Metanephros (tissue), 2 donors: ENCODE measurements around a stretch of chr2.

DNA sequence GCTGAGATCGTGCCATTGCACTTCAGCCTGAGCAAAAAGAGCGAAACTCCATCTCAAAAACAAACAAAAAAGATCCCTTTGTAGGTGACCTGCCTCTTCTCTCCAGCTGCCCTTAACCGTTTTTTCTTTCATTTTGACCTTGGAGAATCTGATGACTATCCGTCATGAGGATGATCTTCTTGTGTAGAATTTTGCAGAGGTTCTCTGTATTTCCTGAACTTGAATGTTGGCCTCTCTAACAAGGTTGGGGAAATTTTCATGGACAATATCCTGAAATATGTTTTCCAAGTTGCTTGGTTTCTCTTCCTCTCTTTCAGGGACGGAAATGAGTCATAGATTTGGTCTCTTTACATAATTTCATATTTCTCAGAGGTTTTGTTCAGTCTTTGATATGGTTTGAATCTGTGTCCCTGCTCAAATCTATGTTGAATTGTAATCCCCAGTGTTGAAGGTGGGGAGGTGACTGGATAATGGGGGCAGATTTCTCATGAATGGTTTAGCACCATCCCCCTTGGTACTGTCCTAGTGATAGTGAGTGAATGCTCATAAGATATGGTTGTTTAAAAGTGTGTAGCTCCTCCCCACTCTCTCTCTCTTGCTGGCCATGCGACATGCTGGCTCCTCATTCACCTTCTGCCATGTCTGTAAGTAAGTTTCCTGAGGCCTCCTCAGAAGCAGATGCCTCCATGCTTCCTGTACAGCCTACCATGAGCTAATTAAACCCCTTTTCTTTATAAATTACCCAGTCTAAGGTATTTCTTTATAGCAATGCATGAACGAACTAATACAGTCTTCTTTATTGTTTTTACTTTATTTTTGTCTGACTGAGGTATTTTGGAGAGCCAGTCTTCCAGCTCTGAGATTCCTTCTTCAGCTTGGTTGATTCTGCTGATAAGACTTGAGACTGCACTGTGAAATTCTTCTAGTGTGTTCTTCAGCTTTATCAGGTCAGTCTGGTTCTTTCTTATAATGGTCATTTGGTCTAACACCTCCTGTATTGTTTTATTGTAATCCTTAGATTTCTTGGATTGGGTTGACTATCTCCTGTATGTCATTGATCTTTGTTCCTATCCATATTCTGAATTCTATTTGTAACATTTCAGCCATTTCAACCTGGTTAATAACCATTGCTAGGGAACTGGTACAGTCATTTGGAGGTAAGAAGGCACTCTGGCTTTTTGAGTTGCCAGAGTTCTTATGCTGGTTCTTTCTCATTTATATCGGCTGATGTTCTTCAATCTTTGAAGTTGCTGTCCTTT is 33.6 kb downstream of the ZC3H8 start:
- RAMPAGE, long total RNA, result no peak

DNA sequence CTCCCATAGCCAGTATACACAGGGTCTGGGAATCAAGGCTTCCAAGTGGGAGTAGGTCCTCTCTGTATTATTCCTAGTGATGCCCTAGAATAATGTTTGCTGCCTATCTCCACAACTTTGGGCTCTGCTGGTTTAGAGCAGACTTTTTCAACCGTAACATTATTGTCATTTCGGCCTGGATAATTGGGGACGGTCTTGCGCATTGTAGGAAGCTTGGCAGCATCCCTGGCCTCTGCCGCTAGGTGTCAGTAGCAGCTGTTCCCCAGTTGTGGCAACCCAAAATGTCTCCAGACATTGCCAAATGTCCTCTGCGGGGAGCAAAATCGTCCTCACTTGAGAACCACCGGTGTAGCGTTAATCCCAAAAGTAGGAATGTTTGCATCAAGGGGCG is 4.5 kb upstream of the ZC3H8 start:
- RAMPAGE, long total RNA, result no peak

- RAMPAGE, long total RNA, result no peak
These were observed 607 bp downstream of the POLR1B start for GRCh38 chr2:112543014-112543129.

- RAMPAGE, long total RNA, result no peak
These were observed 14.2 kb upstream of the SLC20A1 start for GRCh38 chr2:112631545-112631996.

DNA sequence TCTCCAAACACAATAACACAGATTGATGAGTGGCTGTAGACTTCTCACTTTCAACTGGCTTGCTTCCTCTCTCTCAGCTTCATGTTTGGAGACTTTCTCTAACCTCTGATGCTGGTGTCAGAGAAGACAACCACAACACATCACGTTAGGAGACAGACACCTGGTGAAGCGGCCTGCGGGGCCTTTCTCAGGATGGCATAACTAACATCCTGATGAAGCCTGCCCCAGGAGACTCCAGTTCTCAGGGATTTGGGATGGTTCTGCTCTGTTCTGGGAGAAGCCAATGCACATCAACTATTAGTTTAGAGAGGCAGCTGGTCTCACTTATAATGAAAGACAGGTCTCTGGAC is 2.1 kb downstream of the IL1A start:
- RAMPAGE, long total RNA, result no peak

DNA sequence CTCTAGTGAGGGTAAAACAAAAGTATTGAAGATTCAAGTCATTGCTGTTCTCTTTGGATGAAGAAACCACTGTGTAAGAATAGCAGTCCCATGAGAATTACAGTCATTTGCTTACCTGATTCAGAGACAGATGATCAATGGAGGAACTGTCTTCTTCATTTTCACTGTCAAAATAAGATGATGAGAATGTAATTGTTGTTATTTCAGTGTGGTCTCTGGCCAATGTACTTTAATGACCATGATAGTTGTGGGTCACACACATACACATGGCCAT is 1.8 kb downstream of the IL1A start:
- RAMPAGE, long total RNA, result no peak

- RAMPAGE, long total RNA, result no peak
These were observed 28.6 kb downstream of the IL37 start for GRCh38 chr2:112939609-112939999.

- RAMPAGE, long total RNA, result no peak
These were observed 1.1 kb downstream of the IL1RN start for GRCh38 chr2:113128239-113129113.

DNA sequence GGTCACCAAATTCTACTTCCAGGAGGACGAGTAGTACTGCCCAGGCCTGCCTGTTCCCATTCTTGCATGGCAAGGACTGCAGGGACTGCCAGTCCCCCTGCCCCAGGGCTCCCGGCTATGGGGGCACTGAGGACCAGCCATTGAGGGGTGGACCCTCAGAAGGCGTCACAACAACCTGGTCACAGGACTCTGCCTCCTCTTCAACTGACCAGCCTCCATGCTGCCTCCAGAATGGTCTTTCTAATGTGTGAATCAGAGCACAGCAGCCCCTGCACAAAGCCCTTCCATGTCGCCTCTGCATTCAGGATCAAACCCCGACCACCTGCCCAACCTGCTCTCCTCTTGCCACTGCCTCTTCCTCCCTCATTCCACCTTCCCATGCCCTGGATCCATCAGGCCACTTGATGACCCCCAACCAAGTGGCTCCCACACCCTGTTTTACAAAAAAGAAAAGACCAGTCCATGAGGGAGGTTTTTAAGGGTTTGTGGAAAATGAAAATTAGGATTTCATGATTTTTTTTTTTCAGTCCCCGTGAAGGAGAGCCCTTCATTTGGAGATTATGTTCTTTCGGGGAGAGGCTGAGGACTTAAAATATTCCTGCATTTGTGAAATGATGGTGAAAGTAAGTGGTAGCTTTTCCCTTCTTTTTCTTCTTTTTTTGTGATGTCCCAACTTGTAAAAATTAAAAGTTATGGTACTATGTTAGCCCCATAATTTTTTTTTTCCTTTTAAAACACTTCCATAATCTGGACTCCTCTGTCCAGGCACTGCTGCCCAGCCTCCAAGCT is 5.6 kb downstream of the IL1RN start:
- RAMPAGE, long total RNA, result no peak

DNA sequence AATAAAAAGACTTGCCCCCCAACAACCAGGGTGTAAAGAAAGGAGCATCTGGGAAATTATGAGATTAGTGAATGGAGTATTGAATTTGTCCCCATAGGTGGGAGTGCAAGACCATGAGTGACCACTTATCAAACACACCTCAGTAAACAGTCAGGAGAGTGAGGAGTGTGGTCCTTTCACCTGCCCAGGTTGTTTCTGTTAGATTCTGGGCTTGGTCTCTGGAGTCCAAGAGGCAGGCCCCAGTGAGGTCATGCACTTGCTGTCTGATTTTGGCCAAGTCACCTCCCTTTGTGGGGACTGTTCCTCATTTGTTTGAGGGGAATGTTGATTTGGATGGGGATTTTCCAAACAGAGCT is 7.2 kb downstream of the IL1RN start:
- RAMPAGE, long total RNA, result no peak

DNA sequence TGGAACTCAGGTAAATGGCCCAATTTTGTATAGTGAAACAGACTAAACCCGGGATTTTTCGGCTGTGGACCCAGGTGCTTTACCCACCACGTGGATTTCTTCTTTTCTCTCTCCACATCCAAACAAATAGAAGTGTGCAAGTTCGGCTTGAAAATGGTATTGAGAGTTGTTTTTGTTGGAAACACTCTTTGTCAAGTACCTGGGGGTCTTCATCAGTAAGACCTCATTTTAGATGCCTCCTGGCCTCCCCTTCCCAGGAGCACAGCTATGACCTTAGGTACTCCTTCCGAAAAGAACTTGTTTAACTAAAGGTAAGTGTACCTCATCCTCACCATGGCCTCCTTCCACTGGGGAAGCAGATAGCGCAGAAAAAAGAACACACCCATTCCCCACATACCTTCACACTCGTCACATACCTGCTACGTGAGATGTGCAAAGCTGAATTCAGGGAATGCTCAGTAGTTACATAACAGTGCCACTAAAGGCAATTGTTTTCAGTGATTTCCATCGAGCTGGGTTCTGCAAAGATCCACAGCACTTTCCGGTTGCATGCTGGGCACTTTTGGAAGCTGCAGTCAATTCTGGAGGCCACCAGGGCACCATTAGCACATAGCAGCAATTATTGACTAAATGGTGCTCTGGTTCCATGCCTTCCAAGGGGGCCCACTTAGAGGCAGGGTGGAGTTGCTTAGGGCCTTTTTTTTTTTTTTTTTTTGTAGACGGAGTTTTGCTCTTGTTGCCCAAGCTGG is 41.2 kb downstream of the PAX8 start:
- RAMPAGE, long total RNA, result no peak

- RAMPAGE, long total RNA, result no peak
These were observed 38.6 kb downstream of the PAX8 start for GRCh38 chr2:113239895-113240782.

DNA sequence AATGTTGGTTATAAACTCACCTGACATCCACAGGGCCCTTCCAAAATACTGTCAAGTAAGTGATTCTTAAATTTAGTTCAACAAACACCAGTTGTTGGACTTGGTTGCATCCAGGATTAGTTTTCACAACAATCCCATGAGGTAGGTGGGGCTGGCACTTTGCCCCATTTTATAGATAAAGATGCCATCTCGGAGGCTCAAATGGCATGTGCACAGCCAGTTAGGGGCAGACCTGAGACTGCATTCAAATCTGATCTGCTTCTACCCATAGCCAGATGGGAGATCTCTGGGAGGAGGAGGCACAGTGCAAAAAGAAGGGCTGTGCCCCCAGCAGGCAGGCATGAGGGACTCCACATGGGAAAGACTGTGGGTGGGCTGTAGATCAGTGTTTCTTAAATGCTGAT is 15.3 kb downstream of the PAX8 start:
- RAMPAGE, long total RNA, result no peak

- RAMPAGE, long total RNA, result no peak
These were observed 43.5 kb upstream of the RABL2A start for GRCh38 chr2:113583273-113584230.

DNA sequence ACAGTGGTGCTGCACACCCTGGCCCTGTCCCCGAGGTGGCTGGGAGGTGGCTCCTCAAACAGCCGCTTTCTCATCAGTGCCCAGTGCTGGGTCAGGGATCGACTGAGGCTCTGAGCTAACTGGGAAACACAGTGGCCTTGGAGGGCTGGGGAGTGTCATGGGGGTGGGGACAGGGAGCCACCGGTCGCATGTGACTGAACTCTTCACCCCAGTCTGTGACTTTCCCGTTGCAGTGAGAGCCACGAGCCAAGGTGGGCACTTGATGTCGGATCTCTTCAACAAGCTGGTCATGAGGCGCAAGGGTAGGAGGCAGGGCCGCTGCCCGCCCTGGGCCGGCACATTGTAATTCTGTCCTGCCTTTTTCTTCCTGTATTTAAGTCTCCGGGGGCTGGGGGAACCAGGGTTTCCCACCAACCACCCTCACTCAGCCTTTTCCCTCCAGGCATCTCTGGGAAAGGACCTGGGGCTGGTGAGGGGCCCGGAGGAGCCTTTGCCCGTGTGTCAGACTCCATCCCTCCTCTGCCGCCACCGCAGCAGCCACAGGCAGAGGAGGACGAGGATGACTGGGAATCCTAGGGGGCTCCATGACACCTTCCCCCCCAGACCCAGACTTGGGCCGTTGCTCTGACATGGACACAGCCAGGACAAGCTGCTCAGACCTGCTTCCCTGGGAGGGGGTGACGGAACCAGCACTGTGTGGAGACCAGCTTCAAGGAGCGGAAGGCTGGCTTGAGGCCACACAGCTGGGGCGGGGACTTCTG is 28.7 kb upstream of the RABL2A start:
- RAMPAGE, long total RNA, result no peak

- RAMPAGE, long total RNA, result no peak
These were observed 27.4 kb downstream of the SLC35F5 start for GRCh38 chr2:113728869-113729697.

- RAMPAGE, long total RNA, result no peak
These were observed 40.9 kb upstream of the ACTR3 start for GRCh38 chr2:113849038-113849429.

GRCh38 chr2:113891359-113891886 is 1.5 kb downstream of the ACTR3 start:
- RAMPAGE, long total RNA, result no peak

DNA sequence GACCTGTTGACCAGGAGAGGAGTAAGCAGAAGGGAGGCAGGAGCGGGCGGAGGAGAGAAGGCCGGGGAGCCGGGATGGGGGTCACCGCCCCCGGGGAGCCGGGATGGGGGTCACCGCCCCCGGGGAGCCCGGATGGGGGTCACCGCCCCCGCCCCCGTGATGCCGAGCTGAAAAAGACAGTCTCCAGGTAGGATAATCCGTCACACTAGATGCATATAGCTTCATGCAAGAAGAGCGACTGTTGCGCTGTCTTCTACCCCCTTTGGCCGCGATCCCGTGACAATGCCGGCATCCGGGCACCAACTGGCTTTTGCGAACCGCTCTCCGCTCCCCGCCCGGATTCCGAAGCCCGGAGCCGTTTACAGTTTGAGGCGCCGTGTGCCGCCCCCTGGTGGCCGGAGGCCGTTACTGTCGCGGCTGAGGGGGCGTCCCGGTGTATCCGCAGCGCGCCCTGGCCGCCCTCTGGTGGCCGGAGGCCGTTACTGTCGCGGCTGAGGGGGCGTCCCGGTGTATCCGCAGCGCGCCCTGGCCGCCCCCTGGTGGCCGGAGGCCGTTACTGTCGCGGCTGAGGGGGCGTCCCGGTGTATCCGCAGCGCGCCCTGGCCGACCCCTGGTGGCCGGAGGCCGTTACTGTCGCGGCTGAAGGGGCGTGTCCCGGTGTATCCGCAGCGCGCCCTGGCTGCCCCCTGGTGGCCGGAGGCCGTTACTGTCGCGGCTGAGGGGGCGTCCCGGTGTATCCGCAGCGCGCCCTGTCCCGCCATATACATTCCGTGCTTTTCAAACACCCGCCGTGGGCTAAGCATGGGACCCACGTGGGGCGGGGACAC is 89.6 kb downstream of the ACTR3 start:
- RAMPAGE, long total RNA, result no peak

GRCh38 chr2:117815242-117815566 is 713 bp downstream of the DDX18 start:
- RAMPAGE, long total RNA, result no peak